ENCODE data around the gene RGS12.

DNA sequence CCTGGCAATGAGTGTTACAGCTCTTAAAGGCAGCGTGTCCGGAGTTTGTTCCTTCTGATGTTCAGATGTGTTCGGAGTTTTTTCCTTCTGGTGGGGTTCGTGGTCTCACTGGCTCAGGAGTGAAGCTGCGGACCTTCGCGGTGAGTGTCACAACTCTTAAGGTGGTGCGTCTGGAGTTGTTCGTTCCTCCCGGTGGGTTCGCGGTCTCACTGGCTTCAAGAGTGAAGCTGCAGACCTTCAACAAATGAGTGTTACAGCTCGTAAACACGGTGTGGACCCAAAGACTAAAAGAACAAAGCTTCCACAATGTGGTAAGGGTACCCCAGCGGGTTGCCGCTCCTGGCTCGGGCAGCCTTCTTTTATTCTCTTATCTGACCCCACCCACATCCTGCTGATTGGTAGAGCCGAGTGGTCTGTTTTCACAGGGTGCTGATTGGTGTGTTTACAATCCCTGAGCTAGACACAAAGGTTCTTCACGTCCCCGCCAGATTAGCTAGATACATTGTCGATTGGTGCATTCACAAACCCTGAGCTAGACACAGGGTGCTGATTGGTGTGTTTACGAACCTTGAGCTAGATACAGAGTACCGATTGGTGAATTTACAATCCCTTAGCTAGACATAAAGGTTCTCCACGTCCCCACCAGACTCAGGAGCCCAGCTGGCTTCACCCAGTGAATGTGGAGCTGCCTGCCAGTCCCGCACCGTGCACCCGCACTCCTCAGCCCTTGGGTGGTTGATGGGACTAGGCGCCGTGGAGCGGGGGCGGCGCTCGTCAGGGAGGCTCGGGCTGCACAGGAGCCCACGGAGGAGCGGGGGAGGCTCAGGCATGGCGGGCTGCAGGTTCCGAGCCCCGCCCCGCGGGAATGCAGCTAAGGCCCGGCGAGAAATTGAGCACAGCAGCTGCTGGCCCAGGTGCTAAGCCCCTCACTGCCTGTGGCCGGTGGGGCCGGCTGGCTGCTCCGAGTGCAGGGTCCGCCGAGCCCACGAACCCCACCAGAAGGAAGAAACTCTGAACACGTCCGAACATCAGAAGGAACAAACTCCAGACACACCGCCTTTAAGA is 6.6 kb upstream of the TNIP2 start:
- PRO-cap = no peak

- PRO-cap = no peak
Measured at GRCh38 chr4:2778529-2779036, 14.3 kb upstream of the SH3BP2 start.

GRCh38 chr4:2931532-2932398 is 2.9 kb downstream of the MFSD10 start:
- PRO-cap = no peak

GRCh38 chr4:3250547-3250937 is 1.6 kb downstream of the MSANTD1 start:
- PRO-cap = no peak

DNA sequence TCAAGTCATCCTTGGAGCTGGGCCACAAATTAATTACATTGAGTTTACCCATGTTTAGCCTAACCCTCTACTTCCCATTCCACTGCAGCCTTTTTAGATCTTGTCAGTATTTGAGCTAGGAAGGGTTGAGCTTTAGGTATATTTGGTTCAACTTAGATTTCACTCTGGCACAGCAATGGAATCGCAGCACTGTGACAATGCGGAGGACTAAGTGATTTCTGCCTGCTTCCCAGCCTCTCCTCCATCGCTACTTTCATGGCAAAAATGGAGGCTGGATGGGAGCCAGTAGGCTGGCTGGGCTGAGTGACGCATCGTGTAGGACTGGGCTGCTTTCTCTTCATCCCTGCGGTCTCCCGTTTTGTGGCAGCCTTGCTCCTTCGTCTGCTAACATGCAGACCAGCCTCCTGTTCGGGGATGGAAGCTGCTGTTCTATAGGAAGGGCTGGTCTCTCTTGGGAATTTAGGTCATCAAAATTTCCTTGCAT is 15.9 kb upstream of the RGS12 start:
- PRO-cap = no peak

DNA sequence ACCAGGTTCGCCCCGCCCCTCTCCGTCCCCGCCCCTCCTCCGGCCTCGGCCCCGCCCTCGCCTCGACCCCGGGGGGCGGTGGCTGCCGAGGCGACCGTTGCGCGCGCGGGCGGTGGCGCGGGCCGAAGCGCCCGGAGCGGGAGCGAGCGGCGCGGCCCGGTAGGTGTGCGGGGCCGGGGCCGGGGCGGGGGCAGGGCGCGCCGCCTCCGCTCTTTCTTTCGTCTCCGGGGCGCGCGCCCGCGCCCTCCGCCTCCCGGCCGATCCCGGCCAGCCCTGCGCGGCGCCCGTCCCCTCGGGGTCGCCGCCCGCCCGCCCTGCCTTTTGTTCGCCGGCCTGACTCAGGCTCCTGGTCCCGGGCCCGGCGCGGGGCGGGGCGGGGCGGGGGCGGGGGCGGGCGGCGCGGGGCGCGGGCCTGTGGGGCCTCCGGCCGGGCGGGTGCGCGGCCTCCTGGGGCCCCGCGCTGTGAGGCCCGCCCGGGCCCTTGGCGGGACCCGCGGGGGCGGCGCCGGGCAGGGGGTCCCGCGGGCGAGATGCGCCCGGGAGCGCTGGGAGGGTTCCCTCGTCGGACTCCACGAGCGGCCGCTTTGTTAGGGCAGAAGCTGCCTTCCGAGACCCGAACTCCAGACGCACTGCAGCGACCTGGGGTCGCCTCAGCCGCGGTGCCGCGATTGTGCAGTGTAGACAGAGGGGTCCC is at the start of gene RGS12:
Gene RGS12, plus strand, starts transcription at position 81 of the 694 bp plus-strand sequence.
- PRO-cap = bidirectional peak, plus-strand start at position 106 of the sequence, minus-strand start outside the sequence; bidirectional peak, plus-strand start at position 397 of the sequence, minus-strand start at position 323 of the sequence

- PRO-cap = no peak
Measured at GRCh38 chr4:3304686-3305221, 11.9 kb downstream of the RGS12 start.

GRCh38 chr4:3311598-3312236 is 18.9 kb downstream of the RGS12 start:
- PRO-cap = no peak

GRCh38 chr4:3316744-3317602 is 24.2 kb downstream of the RGS12 start:
- PRO-cap = no peak

DNA sequence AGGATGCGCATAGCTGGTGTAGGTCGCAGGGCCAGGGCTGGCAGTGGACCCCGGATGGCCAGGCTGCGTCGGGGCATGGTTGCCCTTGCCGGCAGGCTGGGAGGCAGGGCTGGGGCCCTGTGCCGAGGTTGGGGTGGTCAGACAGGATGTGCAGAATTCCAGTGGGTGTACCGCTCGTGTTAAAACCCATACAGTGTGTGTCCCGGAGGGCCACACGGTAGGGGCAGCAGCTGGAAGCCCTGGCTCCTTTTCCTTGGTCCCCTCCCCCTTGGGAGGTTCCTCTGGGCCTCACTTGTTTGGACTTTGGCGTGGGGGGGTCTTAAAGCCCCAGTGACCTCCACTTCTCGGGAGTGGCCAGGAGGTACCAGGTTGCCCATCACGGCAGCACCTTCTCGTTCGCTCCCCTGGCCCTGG is 56.9 kb upstream of the HGFAC start:
- PRO-cap = no peak

GRCh38 chr4:3388598-3389241 is 53.0 kb upstream of the HGFAC start:
- PRO-cap = no peak

GRCh38 chr4:3402851-3403515 is 38.8 kb upstream of the HGFAC start:
- PRO-cap = no peak

GRCh38 chr4:3407820-3408596 is 33.8 kb upstream of the HGFAC start:
- PRO-cap = no peak

DNA sequence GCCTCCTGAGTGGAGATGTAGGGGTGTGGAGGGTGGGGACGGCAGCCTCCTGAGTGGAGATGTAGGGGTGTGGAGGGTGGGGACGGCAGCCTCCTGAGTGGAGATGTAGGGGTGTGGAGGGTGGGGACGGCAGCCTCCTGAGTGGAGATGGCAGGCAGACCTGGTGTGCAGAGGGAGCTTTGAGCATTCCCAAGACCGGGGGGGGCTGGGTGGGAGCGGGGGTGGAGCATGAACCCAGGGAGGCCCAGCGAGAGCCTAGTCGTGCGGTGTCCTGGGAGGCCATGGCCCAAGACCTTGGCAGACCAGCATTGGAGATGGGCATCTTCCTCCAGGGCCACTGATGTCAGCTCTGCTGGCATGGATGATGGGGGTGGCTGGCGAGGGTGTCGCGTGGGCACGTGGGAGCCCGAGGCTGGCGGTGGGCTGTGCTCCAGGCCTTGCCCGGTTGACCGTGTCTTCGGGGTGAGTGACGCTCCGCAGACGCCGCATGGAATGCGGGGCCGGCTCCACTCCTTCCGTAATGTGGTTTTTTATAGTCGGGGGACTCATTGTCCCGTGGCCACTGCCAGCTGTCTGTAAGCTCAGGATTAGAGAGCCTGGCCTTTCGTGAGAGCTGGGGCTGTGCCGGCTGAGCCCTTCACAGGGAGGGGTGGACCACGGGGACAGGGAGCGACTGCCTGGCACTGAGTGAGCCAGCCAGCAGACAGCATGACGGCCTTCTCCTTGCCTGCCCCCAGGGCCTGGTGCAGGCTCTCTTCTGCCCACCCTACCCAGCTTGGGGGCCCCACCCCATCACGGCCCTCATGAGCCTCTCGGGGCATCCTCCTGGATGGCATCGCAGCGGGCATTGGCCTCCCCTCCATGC is 20.3 kb downstream of the DOK7 start:
- PRO-cap = no peak

- PRO-cap = no peak
Measured at GRCh38 chr4:3520095-3520979, 11.9 kb downstream of the LRPAP1 start.

GRCh38 chr4:3580918-3581365 is 48.7 kb upstream of the LRPAP1 start:
- PRO-cap = no peak

GRCh38 chr4:3709892-3711084 is 55.9 kb upstream of the ADRA2C start:
- PRO-cap = no peak

DNA sequence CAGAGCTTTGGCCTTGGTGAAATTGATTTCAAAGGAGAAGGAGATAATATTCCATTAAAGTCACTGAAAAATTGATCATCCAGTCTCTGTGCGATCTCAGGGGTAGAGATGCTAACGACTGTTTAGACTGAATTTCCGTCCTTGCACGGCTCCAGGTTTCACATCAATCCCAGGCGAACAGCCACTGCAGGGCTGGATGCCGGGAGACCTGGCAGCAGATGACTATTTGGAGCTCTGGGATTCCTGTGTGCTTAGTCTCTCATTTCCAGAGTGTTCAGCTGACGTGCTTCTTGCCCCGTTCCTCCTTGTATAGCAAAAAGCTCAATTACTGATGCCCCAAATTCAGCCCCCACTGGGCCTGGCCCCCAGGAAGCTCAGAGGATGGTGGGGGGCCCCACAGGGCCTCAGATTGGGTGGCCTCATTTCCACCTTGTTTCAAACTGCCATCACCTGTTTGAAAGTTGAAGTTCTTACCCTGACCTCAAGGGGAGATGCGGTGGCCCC is 36.6 kb upstream of the ADRA2C start:
- PRO-cap = no peak

DNA sequence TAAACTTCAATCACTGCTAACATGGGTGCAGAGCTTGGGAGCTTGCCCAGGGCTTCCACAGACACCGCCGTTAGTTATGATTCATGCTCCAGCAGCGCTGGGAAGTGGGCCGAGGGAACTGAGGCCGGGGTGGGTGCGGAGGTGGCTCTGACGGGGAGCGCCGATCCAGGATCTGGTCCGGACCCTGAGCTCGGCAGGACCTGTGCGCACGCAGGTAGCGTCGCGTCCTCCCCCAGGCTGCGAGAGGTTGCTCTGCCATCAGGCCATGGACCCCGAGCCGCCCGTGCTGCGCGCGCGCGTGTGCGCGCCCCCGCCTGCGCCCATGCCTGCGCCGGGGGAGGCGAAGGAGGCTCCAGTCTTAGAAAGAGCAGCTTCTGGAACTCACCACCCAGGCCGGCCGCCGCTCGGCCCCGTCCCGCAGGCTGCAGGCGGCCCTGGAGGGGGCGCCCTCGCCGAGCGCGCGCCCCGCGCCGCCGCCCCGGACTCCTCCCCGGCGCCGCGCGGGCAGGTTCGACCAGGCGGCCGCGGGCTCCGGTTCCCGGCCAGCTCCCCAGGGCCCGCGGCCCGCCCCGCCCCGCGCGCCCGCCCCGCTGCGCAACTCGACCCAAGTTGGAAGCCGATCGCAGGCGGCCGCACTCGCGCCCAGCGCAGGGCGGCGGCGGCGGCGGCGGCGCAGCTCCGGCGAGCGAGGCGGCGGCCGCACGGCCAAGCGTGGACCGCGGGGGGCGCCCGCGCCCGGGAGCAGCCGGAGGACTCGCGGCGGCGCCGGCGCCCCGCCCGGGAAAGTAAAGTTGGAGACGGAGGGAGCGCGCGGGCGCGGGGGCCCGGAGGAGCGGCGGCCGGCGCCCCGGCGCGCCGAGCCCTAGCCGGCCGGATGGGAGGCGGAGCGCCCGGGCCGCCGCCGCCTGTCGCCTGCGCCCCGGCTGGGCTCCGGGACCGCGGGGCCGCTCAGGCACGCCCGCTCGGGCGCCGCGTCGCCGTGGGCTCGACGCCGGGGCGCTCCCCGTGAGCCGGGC is 596 bp upstream of the ADRA2C start:
- PRO-cap = no peak

DNA sequence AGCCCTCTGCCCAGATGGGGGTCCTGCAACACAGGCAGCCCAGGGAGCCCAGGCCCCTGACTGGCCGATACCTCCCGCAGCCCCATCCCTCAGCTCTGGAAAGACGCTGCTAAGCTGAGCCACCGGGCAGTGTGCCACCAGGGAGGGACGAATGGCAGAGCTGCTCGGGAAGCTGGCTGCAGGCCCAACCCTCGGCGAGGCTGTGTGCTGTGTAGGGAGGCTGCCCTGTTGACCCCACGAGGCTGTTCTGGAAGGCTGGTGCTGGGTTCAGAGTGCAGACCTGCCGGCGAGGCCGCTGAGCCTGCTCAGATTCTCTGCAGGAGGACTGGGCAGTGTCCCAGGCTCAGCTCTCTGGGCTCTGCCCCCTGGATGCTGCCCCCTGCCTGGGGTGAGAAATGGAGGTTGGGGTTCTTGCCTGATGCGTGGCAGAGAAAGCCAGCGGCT is 61.7 kb downstream of the ADRA2C start:
- PRO-cap = no peak

Data from peritoneum (tissue), 1 donor.